SK-N-DZ (cell line): ENCODE measurements around a stretch of chr2.

GRCh38 chr2:238381491-238382071, 45.1 kb upstream of the ASB1 start:
RAMPAGE:
- cytosol, long total RNA: no peak
- nucleus, long total RNA: no peak

GRCh38 chr2:238404521-238404873, 22.2 kb upstream of the ASB1 start:
RAMPAGE:
- cytosol, long total RNA: no peak
- nucleus, long total RNA: no peak

DNA sequence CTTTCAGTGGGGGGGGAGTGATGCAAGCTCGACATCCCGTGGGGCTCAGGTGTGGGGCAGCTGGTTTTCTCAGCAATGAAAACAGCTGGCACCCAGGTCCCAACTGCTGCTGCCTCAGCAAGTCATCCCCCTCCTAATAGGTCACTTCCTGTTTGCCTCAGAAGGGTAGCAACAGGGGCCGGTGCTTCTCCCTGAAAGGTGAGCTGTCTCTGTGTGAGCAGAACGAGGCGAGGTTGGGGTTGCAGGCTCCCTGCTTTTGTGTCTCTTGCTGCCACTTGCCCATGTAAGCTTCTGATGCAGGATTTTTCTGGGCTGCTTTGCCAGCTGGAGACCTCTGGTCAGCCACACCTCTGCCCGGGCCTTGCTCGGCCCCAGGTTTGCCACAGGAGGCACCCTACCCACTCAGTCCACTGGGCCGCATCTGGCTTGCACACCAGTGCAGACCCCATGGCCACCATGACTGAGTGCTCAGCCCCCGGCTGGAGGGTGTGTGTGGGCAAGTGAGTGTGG, 11.6 kb upstream of the ASB1 start:
RAMPAGE:
- cytosol, long total RNA: no peak
- nucleus, long total RNA: no peak

GRCh38 chr2:238418244-238418966, 8.3 kb upstream of the ASB1 start:
RAMPAGE:
- cytosol, long total RNA: no peak
- nucleus, long total RNA: no peak

RAMPAGE:
- cytosol, long total RNA: no peak
- nucleus, long total RNA: no peak
These were observed 127.7 kb downstream of the ASB1 start for GRCh38 chr2:238554388-238554827.

DNA sequence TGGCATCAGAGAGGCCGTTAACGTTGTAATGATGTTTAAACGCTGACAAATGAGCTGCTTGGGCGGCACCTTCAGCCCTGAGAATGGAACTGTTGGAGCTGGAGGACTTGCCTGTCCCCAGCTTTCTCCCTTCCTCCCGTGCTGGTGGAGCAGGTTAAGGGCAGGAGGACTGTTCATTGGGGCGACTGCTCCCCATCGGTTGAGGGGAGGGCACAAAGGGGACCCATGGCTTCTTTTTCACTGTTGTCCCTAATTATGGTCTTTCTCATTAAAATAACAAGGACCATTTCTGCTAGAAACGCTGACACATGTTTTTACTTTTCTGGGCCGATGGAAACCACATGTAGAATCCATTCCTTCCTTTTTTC, 169.9 kb downstream of the ASB1 start:
RAMPAGE:
- cytosol, long total RNA: no peak
- nucleus, long total RNA: no peak

RAMPAGE:
- cytosol, long total RNA: no peak
- nucleus, long total RNA: no peak
These were observed 203.8 kb upstream of the TWIST2 start for GRCh38 chr2:238644008-238644523.

GRCh38 chr2:238728462-238729326, 119.2 kb upstream of the TWIST2 start:
RAMPAGE:
- cytosol, long total RNA: no peak
- nucleus, long total RNA: no peak

RAMPAGE:
- cytosol, long total RNA: no peak
- nucleus, long total RNA: no peak
These were observed 63.2 kb upstream of the TWIST2 start for GRCh38 chr2:238784641-238785215.

GRCh38 chr2:238849283-238849930, 1.5 kb downstream of the TWIST2 start:
RAMPAGE:
- cytosol, long total RNA: no peak
- nucleus, long total RNA: no peak

DNA sequence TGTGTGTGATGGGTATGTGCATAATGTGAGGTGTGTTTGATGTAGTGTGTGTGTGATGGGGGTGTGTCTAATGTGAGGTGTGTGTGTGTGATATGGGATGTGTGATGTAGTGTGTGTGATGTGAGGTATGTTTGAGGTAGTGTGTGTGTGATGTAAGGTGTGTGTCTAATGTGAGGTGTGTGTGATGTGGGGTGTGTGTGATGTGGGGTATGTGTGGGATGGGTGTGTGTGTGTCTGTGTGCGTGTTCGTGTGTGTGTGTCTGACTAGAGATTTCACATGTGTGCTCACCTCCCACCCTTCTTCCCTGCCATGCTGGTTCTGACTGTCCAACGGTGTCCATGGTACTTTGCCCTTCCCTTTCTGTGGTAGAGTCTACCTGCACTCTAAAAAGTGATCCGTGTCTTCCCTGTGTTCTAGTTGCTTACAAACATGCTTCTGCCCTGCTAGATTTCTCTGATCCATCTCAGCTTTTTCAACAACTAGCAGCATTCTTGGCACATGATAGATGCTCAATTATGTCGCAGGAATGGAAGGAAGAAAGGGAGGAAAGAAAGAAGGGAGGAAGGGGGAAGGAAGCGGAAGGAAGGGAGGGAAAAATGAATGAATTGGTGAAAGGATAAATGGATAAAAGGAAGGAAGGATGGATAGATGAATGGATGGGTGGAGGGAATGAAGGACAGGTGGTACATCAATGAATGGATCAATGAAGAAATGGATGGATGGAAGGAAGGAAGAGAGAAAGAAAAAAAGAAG, 56.5 kb downstream of the TWIST2 start:
RAMPAGE:
- cytosol, long total RNA: no peak
- nucleus, long total RNA: no peak

RAMPAGE:
- cytosol, long total RNA: no peak
- nucleus, long total RNA: no peak
These were observed 258.5 kb downstream of the HDAC4 start for GRCh38 chr2:239142237-239142879.

DNA sequence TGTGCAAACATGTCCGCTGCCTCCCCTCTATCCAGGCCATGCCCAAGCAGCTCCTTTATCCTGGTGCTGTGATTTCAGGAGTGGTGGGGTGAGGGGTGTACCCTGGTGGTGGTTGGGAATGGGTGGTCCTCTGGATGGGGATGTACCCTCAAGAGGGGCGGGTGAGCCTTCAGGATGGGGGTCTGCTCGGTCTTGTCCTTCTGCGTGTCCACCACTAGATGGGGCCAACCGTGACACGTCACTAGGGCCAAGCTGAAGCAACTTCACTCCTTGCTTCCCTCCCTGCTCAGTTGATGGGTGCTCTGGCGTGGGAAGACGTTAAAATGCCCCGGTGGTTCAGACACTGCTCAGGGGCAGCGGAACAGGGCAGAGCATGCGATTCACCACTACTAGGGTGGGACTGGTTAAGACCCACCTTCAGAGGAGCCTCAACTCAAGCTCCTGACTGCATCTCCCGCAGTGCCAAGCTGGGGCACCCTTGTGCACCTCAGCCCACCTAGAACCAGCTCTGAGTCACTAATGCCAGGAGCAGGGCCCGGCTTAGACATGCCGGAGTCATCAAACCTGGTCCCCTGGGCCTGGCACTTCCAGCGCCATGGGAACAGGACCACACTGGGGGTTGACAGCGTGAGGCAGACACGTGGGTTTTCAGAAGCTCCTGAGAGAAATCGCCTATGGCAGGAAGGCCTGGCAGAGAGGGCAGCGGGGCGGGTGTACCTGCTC, 256.8 kb downstream of the HDAC4 start:
RAMPAGE:
- cytosol, long total RNA: no peak
- nucleus, long total RNA: no peak

DNA sequence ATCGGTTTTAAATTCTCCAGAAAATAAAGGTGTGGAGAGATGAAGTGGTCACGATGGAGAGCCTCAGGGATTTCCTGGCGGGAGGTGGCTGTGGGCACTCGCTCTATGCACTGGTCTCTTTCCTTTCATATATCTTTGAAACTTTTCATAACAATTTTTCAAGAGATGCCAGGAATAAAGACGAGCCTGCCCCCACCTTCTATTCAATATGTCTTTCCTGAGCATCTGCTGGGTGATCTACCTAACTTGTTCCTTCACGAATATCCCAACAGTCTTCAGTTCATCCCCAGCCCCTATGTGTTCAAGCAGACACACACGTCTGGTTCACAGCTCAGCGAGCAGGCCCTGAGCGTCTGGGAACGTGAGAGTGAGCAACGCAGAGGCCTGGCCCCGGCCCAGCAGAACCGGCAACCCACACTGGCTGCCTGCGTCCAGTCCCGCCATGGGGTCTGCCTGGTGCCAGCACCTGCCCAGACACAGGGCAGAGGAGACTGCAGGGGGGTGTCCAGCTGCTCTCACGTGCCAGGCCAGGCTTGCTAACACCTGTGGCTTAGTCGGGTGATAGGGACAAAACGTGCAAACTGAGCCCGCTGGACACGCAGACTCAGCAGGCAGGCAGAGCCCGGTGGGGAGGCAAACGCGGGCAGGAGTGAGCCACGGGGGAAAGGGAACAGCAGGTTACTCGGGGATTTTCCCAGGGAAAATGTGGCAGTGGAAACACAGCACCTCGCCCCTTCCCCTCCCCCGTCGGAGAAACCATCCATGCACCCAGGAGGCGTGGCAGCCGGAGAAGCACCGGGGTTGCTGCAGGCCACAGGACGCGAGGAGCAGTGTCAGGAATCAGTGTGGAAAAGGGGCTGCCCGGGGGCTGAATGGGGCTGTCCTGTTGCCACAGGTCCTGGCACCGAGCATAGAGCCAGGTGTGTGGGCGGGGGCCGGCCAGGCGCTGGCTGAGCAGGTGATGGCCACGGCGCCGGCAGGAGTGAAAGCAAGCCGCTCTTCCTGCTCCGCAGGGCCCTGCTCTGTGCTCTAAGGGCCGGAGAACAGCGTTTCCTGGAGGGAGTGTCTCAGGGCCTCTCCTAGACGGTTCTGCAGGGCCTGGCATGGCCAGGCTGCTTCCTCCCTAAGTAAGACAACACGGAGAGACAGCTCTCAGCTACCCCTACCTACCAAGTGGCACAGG, 154.8 kb downstream of the HDAC4 start:
RAMPAGE:
- cytosol, long total RNA: no peak
- nucleus, long total RNA: no peak

RAMPAGE:
- cytosol, long total RNA: no peak
- nucleus, long total RNA: no peak
These were observed 153.2 kb downstream of the HDAC4 start for GRCh38 chr2:239247407-239248169.

RAMPAGE:
- cytosol, long total RNA: no peak
- nucleus, long total RNA: no peak
These were observed 125.1 kb downstream of the HDAC4 start for GRCh38 chr2:239275650-239276253.

DNA sequence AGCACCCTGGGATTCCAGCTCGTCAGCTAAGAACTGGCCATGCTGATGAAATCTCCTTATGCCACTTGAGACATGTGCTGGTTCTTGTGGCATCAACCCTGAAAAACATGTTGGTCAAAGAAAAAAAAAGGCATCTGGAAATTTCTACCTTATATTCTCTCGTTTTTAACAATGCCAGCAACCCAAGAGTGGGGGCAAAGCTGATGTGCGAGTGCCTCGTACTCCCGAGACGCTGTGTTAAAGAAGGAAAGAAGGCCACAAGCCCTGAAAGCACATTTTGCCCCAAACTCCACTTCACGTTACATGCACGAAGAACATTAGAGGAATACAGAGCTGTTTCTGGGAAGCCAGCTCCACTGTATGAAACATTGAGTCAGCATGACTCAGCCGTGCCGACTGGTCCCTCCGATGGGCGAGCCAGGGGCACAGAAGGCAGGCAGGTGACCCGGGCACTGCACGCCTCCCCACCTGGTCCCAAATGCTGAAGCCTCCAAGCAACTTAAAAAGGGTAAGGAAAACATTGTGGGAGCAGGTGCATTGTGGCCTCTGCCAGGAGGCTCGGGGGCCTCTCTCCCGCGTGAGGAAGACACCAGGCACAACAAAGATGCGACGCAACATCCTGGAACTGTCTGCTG, 120.6 kb downstream of the HDAC4 start:
RAMPAGE:
- cytosol, long total RNA: no peak
- nucleus, long total RNA: no peak

GRCh38 chr2:239284773-239285732, 115.8 kb downstream of the HDAC4 start:
RAMPAGE:
- cytosol, long total RNA: no peak
- nucleus, long total RNA: no peak

GRCh38 chr2:239307851-239308460, 92.9 kb downstream of the HDAC4 start:
RAMPAGE:
- cytosol, long total RNA: no peak
- nucleus, long total RNA: no peak

RAMPAGE:
- cytosol, long total RNA: no peak
- nucleus, long total RNA: no peak
These were observed 60.7 kb downstream of the HDAC4 start for GRCh38 chr2:239339959-239340656.